Measurements from ENCODE around the gene PCGF3.

GRCh38 chr4:52735-53127 is 390 bp upstream of the ZNF595 start:
- PRO-cap, result no peak
- RAMPAGE, long total RNA, 4 experiments, result no peak in any of the 4 experiments

GRCh38 chr4:120948-121842 is 3.1 kb upstream of the ZNF718 start:
- PRO-cap, result no peak
- RAMPAGE, long total RNA, 4 experiments, result no peak in any of the 4 experiments

DNA sequence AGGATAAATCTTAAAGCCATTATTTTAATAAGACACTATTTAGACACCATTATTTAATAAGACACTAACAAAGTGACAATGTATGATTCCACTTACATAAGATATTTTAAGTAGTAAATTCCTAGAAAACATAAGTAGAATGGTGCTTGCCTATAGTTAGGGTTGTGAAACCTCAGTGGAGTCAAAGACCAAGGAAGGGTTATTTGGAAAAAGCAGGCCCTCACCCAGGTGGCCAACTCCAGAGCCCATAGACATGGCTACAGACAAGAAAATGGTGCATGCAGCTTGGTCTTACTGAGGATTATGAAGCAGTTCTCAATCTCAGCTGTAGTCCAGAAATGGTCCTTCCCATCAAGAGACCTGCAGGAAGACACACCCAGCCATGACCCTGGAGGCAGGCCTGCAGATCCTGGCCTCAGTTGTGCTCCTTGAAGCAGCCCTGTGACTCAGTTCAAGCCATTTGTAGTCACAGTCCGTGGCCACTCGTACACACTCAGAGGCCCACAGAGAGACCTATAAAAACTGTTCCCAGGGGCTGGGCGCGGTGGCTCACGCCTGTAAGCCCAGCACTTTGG is 31.5 kb downstream of the ZNF721 start:
- PRO-cap, result no peak
- RAMPAGE, long total RNA, 4 experiments, result no peak in any of the 4 experiments

DNA sequence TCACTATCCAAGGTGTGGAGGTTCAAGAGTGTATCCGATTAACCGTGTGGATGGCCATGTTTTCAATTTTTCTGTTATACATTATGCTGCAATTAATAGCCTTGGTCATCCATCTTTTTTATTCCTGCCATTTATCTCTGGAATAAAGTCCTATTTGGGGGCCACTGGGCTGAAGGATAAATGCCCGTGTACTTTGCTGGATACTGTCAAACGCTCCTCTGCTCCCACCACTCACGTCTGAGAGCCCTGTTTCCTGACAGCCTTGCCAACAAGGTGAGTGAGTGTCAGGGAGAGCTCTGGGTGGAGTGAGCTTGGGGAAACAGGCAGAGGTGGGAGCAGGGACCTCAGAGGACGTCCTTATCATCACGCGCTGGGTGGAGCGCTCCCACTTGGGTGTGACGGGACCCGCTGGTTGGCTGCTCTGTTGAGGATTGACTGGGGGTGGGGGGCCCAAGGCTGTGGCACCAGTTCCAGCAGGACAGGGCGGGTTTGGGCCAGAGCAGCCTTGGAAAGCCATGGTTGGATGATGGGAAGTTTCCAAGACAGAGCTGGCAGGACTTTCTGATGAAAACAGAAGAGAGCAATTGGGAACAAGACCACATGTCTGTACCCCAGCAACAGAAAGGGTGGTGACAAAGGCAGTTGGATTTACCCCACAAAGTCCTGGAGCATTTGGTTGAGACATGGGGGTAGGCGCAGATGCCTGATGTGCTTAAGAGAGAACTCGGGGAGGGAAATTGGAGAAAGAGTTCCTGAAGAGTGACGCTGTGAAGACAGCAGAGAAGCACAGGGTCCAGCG is 3.1 kb upstream of the PCGF3 start:
- PRO-cap, result no peak
- RAMPAGE, long total RNA, 4 experiments, result no peak in any of the 4 experiments

DNA sequence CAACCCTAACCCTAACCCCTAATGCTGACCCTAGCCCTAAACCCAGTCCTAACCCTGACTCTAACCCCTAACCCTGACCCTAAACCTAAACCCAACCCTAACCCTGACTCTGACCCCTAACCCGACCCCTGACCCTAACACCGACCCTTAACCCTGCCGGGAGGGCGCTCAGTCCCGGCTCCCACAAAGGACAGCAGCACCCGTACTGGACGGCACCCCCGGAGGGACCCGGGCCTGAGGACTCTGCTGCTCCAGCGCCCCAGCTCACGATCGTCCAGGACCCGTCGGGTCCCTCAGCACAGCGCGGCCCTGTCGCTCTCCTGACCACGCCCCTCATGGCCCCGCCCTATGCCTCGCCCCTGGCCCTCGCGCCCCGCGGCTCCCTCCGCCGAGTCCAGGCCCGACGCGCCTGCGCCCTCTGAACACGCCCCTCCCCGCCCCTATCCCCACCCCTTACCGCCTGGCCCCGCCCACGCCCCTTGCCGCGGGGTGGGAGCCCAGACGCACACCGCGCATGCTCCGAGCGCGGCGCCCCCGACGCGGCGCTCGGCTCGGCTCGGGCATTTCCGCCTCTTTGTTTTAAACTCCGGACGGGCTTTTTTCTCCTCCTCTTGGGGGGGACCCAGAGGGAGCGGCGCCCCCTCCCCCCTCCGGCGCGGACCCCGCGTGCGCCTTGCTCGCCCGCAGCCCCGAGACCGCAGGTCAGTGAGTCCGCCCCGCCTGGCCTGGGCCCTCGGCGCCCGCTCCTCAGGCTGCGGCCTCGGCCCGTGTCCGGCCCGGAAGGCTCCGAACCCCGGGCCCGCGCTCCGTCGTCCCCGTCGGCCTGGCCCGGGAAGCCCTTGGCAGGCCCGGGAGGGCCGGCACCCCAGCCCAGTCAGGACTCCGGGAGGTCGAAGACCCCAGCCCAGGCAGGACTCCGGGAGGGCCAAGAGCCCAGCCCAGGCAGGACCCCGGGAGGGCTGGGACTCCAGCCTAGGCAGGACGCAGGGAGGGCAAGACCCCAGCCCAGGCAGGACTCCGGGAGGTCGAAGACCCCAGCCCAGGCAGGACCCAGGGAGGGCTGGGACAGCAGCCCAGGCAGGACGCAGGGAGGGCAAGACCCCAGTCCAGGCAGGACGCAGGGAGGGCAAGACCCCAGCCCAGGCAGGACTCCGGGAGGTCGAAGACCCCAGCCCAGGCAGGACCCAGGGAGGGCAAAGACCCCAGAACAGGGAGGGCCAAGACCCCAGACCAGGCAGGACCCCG is at the start of gene PCGF3:
TSS of gene PCGF3 (plus strand) at position 563 of the 1,245 bp plus-strand sequence.
- PRO-cap, result unidirectional peak, plus-strand start at position 506 of the sequence
- RAMPAGE, long total RNA, 4 experiments, result start-site peak on the plus strand in 4 of 4 experiments, centred at positions 514 to 586 of the sequence, 98 to 182 reads per replicate

DNA sequence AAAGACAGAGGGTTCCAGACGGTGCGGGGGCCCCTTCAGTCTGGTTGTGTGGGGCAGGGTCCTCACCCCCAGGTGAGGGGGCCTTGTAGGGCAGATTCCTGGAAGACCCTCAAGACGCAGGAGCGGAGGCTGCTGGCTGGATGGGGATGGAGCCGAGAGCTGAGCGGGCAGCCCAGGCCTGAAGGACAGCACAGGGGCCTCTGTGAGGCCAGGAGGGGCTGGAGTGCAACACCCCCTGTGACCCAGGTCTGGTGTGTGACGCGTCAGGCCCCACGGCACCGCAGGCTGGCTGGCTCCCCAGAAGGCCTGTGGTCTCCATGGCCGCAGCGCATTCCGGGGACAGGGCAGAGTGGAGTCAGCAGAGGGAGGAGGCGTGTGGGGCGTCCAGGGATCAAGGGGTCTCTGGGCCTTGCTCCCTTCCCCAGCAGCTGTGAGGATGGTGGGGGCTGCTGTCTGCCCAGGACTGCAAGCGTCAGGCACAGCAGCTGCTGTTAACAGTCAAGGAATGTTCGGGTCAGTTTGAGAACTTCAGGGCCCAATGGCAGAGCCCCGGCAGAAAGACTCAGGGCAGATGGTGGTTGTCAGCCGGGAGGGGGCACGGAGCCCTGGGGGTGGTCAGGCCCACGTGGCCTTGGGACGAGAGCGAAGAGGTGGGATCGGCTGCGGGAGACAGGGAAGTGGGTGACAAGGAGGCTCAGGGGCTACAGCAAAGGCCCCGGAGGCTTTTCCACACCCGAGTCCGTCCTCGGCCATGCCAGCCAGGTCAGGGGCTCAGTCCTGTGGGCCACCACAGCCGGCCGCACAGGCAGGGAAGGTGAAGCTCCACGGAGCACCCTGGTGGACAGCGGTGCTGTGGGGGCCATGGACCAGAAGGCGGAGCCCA is 18.2 kb downstream of the PCGF3 start:
- PRO-cap, result no peak
- RAMPAGE, long total RNA, 4 experiments, result no peak in any of the 4 experiments

DNA sequence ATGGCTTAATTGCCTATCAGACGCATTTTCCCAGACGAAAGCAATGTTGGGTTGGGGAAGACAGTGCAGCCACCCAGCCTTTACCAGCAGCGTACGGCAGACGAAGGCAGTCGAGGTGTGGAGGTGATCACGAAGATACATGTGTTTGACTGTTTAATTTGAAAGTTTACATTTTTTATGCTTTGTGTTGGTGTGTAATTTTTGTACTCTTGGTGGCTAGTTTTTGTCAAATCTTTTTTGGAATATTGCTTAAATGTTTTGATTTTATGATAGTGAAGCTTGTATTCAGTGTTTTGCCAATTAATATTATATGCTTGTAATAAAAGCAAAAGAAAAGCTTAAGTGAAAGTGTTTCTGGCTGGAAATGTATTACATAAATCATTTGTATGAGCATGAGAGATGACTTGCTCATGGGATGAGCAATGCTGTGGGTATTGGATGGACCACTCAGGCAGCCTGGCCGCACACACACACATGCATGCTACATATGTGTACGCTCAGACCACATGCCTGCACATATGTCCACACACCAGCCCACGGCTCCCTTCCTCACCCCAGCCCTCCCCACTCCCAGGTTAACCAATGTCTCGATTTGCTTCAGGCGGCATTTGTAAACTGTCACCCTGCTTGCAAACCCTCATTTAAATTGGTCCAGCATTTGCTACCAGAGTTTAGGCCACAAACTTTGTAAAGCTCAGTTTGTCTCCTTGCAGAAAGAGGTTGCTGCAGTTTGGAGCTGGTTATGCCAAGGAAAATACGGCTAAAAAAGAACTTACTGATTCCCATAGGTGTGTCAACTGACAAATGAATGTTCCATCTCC is 56.0 kb downstream of the CPLX1 start:
- PRO-cap, result no peak
- RAMPAGE, long total RNA, 4 experiments, result no peak in any of the 4 experiments

DNA sequence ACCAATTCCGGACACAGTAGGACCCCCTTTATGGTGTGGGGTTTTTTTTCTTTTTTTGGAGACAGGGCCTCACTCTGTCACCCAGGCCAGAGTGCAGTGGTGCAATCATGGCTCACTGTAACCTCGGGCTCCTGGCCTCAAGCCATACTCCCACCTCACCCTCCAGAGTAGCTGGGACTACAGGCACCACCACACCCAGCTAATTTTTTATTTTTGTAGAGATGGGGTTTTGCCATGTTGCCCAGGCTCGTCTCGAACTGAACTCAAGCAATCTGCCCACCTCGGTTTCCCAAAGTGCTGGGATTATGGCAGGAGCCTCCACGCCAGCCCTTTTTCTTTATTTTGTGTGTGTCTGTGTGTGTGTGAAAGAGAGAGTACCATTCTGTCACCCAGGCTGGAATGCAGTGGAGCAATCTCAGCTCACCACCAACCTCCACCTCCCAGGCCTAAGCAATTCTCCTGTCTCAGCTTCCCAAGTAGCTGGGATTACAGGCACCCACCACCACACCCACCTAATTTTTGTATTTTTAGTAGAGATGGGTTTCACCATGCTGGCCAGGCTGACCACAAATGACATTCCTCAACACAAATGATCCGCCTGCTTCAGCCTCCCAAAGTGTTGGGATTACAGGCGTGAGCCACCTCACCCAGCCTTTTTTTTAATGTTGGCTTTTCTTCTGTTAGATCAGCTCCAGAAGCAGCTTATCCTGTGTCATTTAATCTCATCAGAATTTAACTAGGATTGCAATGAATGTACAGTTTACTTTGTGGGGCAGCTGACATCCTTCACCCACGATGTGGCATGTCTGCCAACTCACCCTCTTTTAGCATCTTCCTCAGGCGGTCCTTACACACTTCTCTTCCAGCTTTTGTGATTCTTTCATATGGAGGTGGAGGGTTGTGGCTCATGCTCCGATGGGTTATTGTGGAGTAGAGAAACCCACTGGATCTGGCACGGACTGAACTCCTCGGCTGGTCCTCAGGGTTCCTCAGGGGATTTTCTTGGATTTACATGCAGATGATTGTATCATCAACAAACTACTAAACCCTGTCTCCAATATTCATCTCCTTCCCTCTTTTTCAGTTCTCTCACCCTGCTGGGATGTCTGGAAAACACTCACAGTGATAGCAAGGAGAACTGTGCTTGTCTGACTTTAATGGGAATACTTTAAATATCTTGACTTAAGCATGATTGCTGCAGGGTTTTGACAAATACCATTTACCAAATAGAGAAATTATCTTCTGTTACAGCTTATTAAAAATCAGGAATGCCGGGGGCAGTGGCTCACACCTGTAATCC is 50.3 kb downstream of the CPLX1 start:
- PRO-cap, result no peak
- RAMPAGE, long total RNA, 4 experiments, result no peak in any of the 4 experiments

GRCh38 chr4:864953-865309 is 39.0 kb upstream of the CPLX1 start:
- PRO-cap, result no peak
- RAMPAGE, long total RNA, 4 experiments, result no peak in any of the 4 experiments

GRCh38 chr4:958811-959844 is 14.2 kb downstream of the DGKQ start:
- PRO-cap, result no peak
- RAMPAGE, long total RNA, 4 experiments, result no peak in any of the 4 experiments

DNA sequence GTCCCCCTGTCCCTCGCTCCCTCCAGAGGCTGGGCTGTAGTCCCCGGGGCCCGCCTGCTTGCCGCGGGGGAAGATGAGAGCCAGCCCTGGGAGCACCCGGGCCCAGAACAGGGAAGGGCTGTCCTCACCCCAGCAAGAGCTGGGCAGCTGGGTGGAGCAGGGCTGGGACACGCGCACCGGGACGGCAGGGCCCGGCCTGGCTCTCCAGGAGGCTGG is 853 bp downstream of the DGKQ start:
- PRO-cap, result no peak
- RAMPAGE, long total RNA, 4 experiments, result no peak in any of the 4 experiments

GRCh38 chr4:1147081-1147960 is 25.1 kb downstream of the SPON2 start:
- PRO-cap, result no peak
- RAMPAGE, long total RNA, 4 experiments, result no peak in any of the 4 experiments

GRCh38 chr4:1208245-1209050 is 36.1 kb upstream of the SPON2 start:
- PRO-cap, result no peak
- RAMPAGE, long total RNA, 4 experiments, result no peak in any of the 4 experiments

DNA sequence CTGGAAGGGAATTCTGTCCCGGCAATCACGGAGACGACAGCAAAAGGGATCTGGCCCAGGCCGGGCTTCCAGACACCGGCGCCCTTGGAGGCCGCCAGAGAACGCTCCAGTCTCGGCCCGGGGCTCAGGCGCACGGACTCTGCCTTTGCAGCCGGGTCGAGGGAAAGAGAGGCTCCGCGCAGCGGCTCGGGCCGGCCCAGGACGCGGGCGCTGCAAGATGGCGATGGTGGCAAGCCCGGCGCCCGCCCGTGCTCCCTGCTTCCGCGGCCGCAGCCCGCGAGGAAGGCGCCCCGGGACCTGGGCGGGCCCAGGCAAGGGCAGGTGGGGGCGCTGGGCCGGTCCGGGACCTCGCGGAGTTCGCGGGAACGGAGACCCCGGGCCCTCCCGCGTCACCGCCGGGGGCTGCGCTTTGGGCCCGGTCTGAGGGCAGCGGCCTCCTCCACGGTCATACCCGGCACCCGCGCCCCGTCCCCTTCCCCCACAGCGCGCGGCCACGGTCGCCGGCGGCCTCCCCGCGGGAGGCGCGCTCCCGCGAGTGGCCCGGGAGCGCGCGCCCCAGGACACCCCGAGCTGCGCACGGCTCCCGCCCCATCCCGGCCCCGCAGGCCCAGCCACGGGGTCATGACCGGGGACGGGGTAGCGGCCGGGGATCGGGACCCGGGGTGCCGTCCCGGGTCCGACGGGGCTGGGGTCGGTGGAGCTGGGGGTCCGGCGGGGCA is 860 bp downstream of the CTBP1 start:
- PRO-cap, result no peak
- RAMPAGE, long total RNA, 4 experiments, result no peak in any of the 4 experiments

DNA sequence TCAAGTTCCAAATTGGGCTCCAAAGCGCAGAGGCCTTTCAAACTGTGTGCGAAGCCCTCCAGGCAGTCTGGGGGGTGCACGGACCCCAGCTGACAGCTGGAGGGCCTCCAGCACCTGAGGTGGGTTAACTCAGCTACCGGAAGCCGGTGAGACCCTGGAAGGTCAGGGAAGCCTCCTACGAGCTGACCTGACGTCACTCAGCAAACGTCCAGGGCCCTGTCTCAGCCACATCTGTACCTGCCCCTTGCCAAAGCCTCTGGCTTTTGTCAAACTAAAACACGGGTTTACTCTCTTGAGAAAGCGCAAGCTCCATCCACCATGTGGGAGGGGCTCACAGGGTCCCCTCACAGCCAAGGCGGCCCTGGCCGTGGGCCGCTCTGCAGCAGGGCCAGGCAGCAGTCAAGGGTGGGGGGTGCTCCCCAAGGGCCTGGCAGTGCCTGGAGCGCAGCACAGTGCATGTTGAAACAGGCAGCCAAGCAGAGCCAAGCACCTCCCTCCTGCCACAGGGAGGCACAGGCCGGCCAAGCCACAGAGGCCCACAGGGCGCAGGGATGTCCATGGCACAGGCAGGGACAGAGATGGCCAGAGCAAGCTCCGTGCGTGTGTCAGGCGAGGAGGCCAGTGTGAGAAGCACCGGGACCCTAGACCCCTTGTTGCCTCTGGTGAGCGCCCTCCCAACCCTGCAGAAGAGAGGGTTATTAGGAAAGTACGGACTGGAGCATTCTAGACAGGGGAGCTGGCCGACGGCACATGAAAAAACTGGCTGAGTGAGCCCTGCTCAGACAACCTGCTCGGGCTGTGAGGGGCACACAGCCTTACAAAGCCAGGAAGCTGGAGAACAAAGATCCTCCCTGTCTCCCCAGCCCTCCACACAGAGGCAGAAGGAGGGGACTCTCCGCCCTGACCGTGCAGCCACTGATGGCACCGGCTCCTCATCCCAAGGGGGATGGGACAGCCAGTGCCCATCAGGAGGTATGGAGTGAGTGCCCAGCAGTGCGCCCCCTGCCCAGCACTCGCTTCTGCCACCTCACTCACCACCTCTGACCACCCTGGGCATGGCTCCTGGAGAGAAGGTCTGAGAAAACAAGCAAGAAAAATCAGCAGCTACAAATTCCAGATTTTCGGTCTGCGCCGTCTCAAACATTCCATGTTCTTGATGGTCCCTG is 39.0 kb downstream of the FAM53A start:
- PRO-cap, result no peak
- RAMPAGE, long total RNA, 4 experiments, result no peak in any of the 4 experiments

DNA sequence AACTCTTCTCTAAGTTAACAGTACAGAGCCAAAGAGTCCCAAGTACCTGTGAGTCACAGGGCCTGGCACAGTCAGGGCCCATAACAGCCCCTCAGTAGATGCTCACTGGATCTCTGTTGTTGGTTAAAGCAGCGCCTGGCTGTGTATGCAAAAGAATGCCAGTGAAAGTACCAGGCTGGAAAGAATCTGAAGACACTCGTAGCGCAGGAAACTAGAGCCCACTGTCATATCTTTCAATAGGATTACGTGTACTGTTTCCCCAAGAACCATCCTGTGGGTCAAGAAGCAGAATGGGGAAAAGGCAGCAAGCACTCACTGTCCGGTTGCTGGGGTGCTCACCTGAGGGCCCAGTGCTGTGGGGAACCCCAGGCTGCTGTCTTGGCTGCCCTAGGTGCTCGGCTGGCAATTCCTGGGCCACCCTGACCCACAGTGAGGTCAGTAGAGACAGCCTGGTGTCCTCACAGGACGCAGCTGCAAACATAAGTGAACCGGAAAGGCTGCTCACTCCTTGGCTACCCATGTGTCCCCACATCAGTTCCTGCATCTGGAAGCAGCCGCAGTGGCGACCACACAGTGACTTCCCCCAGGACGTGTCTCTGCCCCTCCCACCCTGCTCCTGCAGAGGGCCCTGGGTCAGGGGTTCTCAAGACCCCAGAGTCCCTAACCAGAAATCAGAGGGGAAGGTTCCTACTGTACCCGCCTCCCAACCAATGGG is 3.1 kb upstream of the SLBP start:
- PRO-cap, result no peak
- RAMPAGE, long total RNA, 4 experiments, result no peak in any of the 4 experiments

- PRO-cap, result no peak
- RAMPAGE, long total RNA, 4 experiments, result no peak in any of the 4 experiments
These were observed 6.9 kb downstream of the TACC3 start for GRCh38 chr4:1728095-1728714.

DNA sequence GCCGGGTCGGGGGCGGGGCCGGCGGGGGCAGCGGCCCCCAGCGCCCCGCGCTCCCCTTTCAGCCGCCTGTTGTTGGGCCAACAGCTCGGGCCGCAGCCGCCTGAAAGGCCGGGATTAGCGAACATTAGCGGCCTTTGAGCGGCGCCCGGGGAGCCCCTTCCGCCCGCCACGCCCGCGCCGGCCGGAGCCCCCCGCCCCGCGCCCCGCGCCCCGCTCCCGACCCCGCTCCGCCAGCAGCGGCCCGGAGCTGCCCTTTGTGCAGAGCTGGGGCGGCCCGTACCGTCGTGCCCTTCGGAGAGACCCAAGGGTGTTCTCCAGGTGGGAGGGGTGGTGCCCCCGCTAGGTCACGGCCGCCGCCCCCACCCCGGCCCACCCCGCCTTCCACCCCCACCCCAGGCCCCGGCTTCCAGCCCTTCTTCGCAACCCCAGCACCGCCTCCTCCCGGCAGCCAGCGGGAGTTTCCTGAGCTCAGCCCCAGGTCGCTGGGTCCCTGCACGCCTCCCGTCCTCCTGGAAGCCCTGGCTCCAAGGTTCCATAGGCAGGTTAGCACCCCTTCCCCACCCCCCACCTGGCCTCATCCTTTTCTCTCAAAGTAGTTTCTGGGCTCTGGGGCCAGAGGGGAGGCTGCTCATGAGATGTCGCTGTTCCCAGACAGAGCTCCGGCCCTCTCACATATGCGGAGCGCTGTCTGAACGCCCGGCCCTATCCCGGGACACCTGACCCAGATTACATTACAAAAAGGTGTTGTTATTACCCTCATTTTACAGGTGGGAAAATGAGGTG is 25.3 kb upstream of the FGFR3 start:
- PRO-cap, result no peak
- RAMPAGE, long total RNA, 4 experiments, result no peak in any of the 4 experiments

DNA sequence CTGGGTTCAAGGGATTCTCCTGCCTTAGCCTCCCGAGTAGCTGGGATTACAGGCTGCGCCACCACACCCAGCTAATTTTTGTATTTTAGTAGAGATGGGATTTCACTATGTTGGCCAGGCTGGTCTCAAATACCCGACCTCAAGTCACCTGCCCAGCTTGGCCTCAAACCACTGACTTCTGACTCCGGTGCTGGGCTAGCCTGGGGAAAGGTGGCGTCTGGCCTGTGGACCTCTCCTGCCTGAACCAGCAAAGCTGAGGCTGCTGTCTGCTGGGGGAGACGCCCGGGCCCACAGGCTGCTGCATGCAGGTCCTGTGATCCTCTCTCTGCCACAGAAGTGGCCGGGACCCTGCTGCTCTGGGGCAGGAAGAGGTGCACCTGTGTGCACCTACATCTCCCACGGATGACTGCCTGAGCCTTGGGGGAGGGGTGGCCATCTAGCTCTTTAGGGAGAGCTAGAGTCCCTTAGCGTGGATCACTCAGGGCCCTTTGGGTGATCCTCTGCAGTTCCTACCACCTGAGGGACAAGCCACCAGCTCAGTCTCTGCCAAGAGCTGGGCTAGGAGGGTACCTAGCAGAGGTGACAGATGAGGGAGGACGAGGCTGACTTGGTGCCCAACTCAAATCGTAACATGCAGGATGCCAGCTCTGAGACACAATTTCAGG is 22.7 kb downstream of the LETM1 start:
- PRO-cap, result no peak
- RAMPAGE, long total RNA, 4 experiments, result no peak in any of the 4 experiments

DNA sequence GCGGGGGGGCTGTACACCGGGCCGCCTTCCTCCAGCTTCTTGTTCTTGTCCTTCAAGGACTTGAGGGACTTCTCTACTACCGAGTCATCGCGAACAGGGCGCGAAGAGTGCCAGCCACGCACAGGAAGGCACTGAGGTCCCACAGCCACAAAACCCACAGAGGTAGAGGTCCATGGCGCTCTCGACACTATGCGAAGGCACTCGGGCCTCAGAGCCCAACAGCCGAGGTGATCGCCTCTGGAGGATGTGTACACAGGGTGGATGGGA is 14.5 kb downstream of the LETM1 start:
- PRO-cap, result no peak
- RAMPAGE, long total RNA, 4 experiments, result no peak in any of the 4 experiments